Smooth muscle cell (in vitro differentiated cells): ENCODE measurements around the genes CAAP1 and TAF1L.

- RAMPAGE, long total RNA, result no peak
Observed at GRCh38 chr9:26746648-26747169, 145.9 kb downstream of the CAAP1 start.

GRCh38 chr9:26892071-26893117 is at the start of gene CAAP1:
TSS of gene CAAP1 (minus strand) at chr9:26892802.
- RAMPAGE, long total RNA, result start-site peak on the minus strand at chr9:26892740-26892810, 78 and 191 reads in 2 replicates

DNA sequence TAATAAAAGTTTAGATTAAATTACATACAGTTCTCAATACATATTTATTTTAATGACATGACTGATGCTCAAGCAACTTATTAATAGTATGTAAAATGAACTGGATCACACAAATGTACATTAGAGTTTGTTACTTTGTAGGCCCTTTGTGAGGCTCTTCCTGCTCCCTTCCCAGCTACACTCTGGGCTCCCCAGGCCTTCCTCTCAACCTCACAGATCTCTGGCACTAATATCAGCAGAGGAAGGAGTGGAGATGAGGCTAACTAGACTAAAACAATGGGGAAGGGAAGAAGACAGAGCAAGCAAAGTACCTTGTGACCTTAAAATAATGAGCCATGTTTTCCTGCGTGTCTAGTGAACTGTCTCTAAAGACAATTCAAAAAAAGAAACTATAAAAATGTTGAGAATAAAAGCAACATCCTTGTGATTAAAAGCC is 30.3 kb upstream of the TEK start:
- RAMPAGE, long total RNA, result no peak

- RAMPAGE, long total RNA, result no peak
Observed at GRCh38 chr9:27117698-27118174, 8.7 kb downstream of the TEK start.

DNA sequence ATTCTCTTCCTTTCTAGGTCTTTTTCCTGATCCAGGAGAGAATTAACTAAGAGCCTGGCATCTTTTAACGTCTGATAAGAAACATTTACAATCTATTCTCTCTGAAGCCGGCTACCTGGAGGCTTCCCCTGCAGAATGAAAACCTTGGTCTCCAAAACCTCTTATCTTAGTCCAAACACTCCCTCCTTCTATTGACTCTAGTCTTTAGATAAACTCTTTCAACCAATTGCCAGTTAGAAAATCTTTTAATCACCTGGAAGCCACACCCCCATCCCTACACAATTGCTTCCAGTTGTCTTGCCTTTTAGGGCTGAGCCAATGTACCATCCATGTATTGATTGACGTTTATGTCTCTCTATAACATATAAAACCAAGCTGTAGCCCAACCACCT is 297.1 kb downstream of the LINGO2 start:
- RAMPAGE, long total RNA, result no peak

GRCh38 chr9:30770914-30771438 is 1557.6 kb upstream of the LINGO2 start:
- RAMPAGE, long total RNA, result no peak

GRCh38 chr9:31633515-31633897 is 750.9 kb upstream of the ACO1 start:
- RAMPAGE, long total RNA, result no peak

GRCh38 chr9:32426002-32427010 is 41.9 kb downstream of the ACO1 start:
- RAMPAGE, long total RNA, result no peak

DNA sequence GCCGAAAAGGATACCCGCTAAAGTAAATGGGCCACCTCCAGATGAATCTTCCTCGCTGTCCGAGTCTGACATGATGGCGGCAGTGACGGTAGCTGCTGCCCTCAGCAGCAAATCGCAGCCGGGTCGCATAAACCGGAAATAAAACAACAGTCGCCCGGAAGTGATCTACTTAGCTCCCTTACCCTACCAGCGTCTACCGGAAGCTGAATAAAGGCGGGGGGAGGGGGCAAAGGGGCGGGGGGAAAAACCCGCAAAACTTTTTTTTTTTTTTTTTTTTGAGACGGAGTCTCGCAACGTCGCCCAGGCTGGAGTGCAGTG is at the start of gene TAF1L:
TSS of gene TAF1L (minus strand) at position 219 of the 318 bp plus-strand sequence.
- RAMPAGE, long total RNA, result no peak

DNA sequence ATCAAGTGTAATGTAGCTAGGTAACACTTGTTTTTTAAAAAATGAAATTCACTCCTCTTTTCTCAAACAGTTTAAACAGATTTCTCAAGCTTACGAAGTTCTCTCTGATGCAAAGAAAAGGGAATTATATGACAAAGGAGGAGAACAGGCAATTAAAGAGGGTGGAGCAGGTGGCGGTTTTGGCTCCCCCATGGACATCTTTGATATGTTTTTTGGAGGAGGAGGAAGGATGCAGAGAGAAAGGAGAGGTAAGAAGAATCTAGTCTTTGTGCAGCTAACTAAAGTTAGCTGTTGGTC is 1.6 kb downstream of the DNAJA1 start:
- RAMPAGE, long total RNA, result no peak

GRCh38 chr9:33111813-33112578 is 35.5 kb upstream of the SMU1 start:
- RAMPAGE, long total RNA, result no peak

GRCh38 chr9:33115521-33116251 is 39.2 kb upstream of the SMU1 start:
- RAMPAGE, long total RNA, result no peak

- RAMPAGE, long total RNA, result no peak
Observed at GRCh38 chr9:33130214-33131498, 36.5 kb downstream of the B4GALT1 start.

- RAMPAGE, long total RNA, result no peak
Observed at GRCh38 chr9:33163479-33164303, 3.4 kb downstream of the B4GALT1 start.

DNA sequence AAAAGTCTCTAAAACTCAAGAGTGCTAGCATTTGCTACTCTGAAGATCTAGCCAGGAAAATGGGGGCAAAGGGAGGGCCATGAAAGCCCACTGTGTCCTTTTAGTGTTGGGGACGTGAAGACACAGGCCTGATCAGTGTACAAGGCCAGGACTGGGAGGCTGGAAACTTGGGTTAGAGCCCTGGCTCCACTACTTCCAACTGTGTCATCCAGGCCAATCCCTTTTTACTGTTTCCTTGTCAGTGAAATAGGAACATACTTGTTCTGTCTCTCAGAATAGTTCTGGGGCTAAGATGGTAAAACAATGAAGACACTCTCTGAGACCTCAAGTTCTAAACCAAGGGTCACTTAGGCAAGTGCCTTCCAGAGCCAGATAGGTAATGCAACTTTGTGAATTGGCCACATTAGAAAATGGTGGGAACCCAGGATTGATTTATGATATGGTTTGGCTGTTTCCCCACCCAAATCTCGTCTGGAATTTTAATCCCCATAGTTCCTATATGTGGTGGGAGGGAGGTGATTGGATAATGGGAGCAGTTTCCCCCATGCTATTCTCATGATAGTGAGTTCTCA is 30.2 kb upstream of the B4GALT1 start:
- RAMPAGE, long total RNA, result no peak

GRCh38 chr9:33231169-33231905 is 8.6 kb upstream of the SPINK4 start:
- RAMPAGE, long total RNA, result no peak

DNA sequence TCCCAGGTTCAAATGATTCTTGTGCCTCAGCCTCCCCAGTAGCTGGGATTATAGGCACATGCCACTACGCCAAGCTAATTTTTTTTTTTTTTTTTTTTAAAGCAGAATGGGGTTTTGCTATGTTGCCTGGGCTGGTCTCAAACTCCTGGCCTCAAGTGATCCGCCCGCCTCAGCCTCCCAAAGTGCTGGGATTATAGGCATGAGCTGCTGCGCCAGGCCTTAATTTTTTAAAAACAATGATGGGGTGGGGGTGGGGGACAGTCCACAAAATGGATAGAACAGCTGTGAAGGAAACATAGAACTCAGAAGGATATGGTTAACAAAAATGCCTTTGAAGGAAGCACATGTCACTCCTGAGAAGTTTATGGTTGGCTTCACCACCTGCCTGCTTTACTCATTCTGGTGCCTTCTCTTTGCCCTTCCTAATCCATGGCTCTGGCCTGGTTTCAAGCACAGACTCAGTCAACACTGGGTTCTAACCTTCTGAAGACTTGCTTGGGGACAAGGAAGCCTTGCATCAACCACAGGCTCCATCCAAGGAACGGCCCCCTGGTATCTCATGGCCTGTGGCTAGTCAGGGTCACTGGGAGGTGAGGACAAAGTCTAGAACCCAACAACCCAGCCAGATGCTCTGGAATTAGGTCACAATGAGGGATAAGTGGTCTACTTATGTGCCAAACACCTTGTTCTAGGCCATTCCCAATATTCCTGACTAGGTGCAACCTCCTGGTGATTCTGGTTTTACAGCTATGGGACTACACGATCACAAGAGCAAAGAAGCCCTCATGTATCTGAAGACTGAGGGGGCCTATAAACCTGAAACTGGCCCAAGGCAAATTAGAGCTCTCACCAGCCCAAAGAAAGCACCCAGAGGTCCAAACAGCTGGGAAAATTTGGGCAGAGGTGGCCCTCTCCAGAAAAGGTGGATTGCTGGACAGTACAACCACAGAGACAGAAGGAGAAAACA is 10.2 kb downstream of the BAG1 start:
- RAMPAGE, long total RNA, result no peak

DNA sequence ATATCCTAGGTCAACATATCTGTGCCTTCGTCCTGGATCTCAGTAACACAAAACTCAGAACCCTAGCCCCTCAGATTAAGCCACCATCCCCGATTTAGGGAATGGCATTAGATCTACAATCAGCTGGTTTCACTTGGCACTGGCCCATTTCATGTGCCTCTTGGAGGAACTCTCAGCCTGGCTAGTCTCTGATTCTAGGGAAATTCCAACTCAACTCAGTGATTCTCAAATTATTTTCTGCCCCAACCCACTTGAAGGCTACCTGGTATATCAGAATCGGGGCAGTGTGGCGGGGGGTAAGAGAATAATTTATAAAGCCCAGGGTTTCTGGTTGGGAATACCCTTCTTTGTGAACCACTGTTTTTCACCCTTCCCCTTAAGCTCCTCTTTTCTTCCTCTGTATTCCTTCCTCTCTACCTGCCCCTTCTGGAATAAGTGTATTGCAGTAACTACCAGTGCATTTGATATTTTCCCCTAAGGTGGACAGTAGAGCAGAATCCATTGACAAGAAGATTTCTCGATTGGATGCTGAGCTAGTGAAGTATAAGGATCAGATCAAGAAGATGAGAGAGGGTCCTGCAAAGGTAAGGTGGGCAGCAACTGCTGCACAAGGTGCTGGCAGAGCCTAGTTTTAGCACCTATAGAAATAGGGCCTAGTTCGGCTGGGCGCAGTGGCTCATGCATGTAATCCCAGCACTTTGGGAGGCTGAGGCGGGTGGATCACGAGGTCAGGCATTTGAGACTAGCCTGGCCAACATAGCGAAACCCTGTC is 868 bp downstream of the CHMP5 start:
- RAMPAGE, long total RNA, result no peak

GRCh38 chr9:33298356-33298555 is 7.9 kb downstream of the NFX1 start:
- RAMPAGE, long total RNA, result no peak

GRCh38 chr9:33350345-33350748 is 52.0 kb downstream of the AQP7 start:
- RAMPAGE, long total RNA, result no peak